ENCODE results near the genes NOL11, C17orf58 and KPNA2.

DNA sequence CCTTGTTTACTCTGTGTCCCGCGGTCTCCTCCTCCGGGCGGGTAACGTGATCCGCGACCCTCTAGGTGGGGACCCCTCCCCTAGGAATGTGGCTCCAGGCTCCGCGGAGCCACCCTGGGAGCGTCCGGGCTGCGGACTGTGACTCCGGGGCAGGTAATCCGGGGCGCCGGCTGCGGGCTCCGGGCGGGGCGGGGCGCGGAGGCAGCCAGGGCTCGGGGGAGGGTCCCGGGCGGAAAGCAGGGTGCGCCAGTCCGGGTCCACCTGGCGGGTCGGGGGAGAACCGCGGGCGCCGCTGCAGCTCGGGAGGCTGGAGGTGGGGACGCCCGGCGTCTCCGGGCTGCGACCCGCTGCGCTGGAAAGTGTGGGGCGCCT, 806 bp upstream of the HELZ start:
- RRBS, result 2% methylated on average over 32 of the region's 42 CpGs

DNA sequence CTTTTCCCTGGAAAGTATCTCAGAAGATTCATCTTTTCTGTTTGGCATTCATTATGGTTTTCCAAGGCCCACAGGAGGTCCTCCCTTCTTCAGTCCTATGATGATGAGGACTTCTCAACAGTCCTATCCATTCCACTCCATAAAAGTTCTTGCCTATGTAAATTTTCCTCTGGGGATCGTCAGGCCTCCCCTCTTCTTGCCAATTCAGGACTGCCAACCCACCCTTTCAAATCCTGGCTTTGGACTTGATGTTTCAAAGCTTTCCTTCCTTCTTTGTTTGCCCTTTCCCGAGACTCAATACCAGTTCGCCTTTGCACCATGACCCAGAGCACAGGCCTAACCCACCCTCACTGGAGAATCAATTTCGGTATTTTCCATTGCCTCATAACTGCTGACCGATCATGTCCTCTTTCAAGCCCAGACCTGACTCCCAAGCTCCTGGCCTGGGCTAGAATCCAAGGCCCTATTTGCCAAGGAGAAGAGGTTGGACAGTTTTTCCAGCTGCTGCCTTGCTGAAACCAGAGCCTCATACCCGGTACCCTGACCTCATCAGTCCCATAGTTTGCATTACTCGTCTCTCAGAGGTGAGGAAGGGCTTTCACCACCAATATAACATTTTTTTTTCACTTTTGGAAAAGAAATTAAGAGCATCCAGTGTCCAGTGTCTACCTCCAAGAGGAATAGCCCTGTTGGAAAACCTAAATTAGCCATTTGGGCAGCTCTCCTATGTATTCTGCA, 35.2 kb upstream of the HELZ start:
- RRBS, result no CpG with 5 or more reads among the region's 7 CpGs

GRCh38 chr17:67434007-67434548, 57.0 kb downstream of the PITPNC1 start:
- RRBS, result 82% methylated on average over 2 of the region's 9 CpGs

GRCh38 chr17:67443155-67443750, 66.2 kb downstream of the PITPNC1 start:
- RRBS, result 33% methylated on average over 1 of the region's 7 CpGs

DNA sequence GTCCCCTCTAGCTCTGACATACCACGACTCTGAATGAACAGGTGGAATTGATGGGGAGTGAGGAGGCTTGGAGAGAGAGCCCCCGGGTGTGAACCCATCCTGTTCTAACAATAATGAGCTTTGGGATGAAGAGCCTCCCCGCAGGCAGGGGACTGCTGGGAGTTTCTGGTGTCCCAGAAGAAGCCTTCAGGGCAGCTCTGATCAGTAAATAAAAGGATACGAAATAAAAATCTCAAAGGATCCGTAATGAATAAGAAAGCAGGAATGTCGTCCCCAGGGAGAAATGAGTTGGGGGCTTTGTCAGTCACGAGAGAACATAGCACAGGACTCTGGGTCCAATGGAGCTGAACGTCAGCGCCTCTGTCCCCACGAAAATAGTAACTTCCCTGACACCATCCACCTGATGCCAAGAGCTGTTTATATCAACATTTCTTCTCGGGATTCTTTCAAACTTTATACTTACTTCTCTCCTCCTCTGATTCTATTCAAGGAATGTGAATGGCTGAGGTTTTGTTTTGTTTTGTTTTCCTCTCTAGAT, 113.4 kb downstream of the PITPNC1 start:
- RRBS, result no CpG with 5 or more reads among the region's 11 CpGs

GRCh38 chr17:67546237-67547058, 169.4 kb downstream of the PITPNC1 start:
- RRBS, result no CpG with 5 or more reads among the region's 7 CpGs

DNA sequence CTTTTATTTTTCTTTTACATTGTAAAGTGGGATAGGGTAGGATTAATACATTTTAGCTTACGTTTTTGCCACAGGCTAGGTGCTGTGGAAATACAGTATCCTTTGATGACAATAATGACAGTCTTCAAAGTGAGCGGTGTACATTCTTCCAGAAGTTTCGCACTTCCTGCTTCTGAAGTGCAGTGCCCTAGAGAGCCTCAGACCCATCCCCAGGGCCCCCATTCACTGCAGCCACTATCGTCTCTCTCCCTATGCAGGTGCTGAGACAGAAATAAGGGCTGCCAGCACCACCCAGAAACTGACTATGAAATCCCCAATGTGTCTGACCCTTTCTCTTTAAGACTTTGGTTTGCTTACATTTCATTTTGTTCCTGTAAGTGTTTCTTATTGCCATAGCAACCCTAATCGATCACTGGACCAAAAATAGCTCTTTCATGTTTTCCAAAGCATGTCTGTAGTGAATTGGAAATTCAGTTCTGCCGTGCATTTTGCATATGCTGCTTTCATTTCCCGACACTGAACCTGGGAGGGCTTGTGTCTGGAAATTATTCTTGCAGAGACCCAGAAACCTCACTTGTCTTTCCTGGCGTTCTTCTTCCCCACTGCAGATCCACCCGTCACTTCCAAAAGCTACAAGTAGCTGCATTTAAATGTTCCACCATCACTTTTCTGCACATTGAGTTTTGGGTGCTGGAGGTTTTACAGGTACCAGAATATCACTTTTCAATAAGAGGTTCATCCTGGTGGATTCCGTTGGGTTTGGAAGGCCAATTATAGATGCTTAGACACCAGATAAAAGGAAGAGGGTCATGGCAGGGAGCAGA, 148.7 kb upstream of the NOL11 start:
- RRBS, result no CpG with 5 or more reads among the region's 10 CpGs

- RRBS, result no CpG with 5 or more reads among the region's 13 CpGs
Measured at GRCh38 chr17:67577965-67578888, 139.5 kb upstream of the NOL11 start.

DNA sequence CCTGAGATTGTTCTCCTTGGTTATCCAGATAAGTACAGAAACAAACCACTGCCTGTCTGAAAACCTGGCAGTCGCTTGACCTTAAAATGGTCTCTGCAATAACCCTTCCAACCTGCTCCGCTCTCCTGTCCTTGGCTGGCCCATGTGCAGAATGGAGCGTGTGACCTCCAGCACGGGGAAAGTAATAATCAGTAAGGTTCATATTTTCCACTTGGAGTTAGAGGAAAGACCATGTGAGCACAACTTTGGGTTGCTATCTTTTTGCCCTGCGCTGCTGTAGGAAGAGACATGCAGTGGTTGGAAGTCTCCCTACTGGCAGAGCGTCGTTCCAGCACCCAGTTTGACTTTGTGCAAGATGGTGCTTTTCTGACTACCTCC, 110.9 kb upstream of the NOL11 start:
- RRBS, result no CpG with 5 or more reads among the region's 7 CpGs

DNA sequence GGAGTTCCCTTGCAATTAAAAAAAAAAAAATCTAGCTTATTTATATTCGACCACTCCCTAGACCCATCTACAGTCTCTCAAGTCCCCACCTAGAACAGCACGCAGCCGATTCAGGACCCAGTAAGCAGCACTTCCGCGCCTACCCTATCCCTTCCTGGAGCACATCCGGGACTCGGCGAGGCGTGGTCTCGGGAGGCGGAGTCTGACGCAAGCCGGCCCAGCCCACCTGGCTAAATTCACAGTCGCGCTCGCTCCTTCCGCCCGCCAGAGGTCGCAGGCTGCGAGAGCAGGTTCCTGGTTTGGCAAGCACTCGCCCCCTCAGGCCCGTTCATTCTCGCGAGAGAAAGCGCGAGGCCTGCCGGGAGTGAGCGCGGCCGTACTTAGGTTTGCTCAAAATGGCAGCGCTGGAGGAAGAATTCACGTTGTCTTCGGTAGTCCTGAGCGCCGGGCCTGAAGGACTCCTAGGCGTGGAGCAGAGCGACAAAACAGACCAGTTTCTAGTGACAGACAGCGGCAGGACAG, at the start of gene NOL11:
TSS of gene NOL11 (plus strand) at position 384 of the 522 bp plus-strand sequence.
- RRBS, result 2% methylated on average over 16 of the region's 38 CpGs

GRCh38 chr17:67718075-67718705, 454 bp downstream of the NOL11 start:
- RRBS, result no CpG with 5 or more reads among the region's 25 CpGs

GRCh38 chr17:67866251-67866965, 41.1 kb downstream of the BPTF start:
- RRBS, result no CpG with 5 or more reads among the region's 9 CpGs

DNA sequence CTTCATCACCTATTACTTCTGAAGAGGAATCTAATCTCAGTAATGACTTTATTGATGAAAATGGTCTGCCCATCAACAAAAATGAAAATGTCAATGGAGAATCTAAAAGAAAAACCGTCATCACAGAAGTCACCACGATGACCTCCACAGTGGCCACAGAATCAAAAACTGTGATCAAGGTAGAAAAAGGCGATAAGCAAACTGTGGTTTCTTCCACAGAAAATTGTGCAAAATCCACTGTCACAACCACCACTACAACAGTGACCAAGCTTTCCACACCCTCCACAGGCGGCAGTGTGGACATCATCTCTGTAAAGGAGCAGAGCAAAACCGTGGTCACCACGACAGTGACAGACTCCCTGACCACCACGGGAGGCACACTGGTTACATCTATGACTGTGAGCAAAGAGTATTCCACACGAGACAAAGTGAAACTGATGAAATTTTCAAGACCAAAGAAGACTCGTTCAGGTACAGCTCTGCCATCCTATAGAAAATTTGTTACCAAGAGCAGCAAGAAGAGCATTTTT, 83.7 kb downstream of the C17orf58 start:
- RRBS, result no CpG with 5 or more reads among the region's 9 CpGs

- RRBS, result 4% methylated on average over 4 of the region's 33 CpGs
Measured at GRCh38 chr17:67995894-67996645, at the start of gene C17orf58. Gene C17orf58, minus strand, starts transcription at chr17:67996469.

GRCh38 chr17:68011102-68011363, 14.8 kb upstream of the C17orf58 start:
- RRBS, result no CpG with 5 or more reads among the region's 10 CpGs

- RRBS, result 2% methylated on average over 21 of the region's 74 CpGs
Measured at GRCh38 chr17:68035627-68036722, at the start of gene KPNA2. Gene KPNA2, plus strand, starts transcription at chr17:68035735.

- RRBS, result 92% methylated on average over 5 of the region's 15 CpGs
Measured at GRCh38 chr17:68134700-68135006, 99.1 kb downstream of the KPNA2 start.

GRCh38 chr17:68183963-68184672, 63.7 kb upstream of the AMZ2 start:
- RRBS, result no CpG with 5 or more reads among the region's 13 CpGs

GRCh38 chr17:68205199-68205605, 42.6 kb upstream of the AMZ2 start:
- RRBS, result 2% methylated on average over 12 of the region's 51 CpGs

DNA sequence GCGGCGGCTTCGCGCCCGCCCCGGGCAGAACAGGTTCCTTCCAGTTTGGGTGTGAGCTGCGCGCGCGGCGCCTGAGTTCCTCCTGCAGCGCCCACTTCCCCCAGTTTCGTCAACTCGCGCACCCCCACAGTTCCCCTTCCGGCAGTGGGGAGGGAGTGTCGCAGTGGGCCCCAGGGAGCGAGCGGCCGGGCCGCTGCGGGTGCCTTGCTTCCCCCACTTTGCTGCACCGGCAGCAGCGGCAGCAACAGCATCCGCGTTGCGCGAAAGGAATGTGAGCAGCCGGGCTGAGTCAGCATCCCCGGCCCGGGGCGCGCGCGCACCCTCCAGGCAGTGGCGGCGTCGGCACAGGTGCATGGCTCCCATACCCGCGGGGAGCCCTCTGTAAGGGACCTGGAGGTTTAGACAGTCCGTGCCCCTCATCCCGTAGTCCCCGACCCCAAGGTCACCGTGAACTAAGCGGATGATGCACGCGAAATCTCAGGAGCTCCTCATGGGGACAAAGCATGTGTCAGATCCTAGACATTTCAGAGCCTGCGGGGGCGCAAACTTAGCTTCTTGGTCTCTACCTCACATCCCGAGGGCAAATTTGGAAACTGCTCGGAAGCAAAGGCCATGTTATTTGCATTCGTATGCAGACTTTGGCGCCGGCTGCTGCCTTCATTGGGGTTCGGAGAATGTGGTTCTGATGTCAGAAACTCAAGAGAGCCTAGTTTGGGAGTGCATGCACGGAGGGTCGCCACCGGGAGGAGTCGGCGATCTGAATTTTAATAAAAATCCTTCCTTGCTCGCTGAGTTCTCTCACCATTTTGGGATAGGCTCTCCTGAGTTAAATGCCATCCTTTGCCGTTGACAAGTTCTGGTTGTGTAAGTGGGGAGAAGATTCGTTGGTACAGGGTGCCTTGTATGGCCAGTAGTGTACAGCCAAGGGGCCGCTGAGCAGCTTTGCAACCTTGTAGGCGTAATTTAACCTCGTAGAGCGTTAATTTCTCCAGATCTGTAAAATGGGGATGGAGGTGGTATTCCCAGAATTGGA, 941 bp downstream of the ARSG start:
- RRBS, result 3% methylated on average over 28 of the region's 67 CpGs

Measured in foreskin fibroblast (primary cell).